Keratinocyte (primary cell): ENCODE data around the gene GNB3.

CAGE:
- cytosol, long polyA minus RNA: start-site peak on the minus strand at chr12:6537800-6537815, 20 reads; start-site peak on the minus strand at chr12:6538297-6538366, 248 reads
- cytosol, long polyA plus RNA: start-site peak on the minus strand at chr12:6537809-6537880, 146 and 20 reads in 2 replicates; start-site peak on the minus strand at chr12:6538289-6538371, 164 and 40 reads in 2 replicates
- long polyA plus RNA: no peak
- nucleus, long polyA minus RNA: start-site peak on the minus strand at chr12:6538289-6538308, 14 reads; start-site peak on the plus strand at chr12:6538315-6538345, 238 reads
- nucleus, long polyA plus RNA: no peak
Measured at GRCh38 chr12:6537444-6538470, 3.4 kb downstream of the GAPDH start.

CAGE:
- cytosol, long polyA minus RNA: no peak
- cytosol, long polyA plus RNA: no peak
- long polyA plus RNA: no peak
- nucleus, long polyA minus RNA: no peak
- nucleus, long polyA plus RNA: no peak
Measured at GRCh38 chr12:6553037-6553727, 2.7 kb downstream of the IFFO1 start.

GRCh38 chr12:6565886-6566686 is 2.0 kb downstream of the NOP2 start:
CAGE:
- cytosol, long polyA minus RNA: no peak
- cytosol, long polyA plus RNA: no peak
- long polyA plus RNA: no peak
- nucleus, long polyA minus RNA: no peak
- nucleus, long polyA plus RNA: no peak

DNA sequence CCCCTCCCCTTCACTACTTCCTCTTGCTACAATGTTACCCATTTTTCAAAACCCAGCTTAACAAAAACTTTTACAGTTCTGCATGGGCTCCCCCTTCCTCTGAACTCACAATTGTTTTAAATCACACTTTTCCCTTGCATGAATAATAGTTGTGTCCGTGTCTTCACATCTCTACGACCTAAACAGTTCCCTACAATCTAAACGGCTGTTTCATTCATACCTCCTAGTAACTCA is 705 bp downstream of the NOP2 start:
CAGE:
- cytosol, long polyA minus RNA: no peak
- cytosol, long polyA plus RNA: no peak
- long polyA plus RNA: no peak
- nucleus, long polyA minus RNA: no peak
- nucleus, long polyA plus RNA: no peak

DNA sequence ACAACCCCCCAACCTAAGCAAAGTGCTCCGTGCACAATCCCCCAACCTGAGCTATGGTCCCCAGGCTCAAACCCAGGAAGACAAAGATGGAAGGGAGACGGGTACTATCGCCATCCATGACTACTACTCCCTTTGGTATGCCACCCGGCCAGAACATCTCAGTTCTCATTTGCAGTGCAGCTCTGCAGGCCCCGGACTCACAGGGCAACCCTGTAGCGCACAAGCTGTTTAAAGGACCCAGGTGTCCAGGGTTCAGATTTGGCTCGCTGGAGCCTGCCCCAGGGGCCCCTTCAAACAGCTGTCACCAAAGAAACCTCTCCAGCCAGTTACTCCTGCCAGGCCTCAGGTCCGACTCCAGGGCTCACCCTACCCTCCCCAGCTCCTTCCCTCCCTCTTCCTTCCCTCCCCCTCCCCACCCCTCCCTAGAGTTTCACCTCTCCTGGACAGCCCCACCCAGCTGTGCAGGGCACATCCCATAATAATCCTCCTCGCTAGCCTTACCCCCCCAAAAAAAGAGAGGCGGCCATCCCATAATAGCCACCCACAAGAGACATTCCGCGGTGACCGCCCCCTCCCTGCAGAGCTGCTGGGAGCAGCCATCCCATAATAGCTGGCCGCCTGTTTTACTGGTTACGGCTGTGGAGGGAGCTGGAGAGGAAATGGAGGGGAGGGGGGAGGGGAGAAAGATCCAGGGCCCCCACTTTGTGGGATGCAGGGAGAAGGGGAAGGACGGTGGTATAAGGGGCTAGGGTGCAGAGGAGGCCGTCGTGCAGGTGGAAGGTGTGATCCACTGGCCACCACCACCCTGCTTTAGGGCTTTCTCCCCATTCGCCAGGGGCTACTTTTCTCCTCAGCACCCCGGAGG is 5.6 kb upstream of the CHD4 start:
CAGE:
- cytosol, long polyA minus RNA: no peak
- cytosol, long polyA plus RNA: no peak
- long polyA plus RNA: no peak
- nucleus, long polyA minus RNA: no peak
- nucleus, long polyA plus RNA: no peak

DNA sequence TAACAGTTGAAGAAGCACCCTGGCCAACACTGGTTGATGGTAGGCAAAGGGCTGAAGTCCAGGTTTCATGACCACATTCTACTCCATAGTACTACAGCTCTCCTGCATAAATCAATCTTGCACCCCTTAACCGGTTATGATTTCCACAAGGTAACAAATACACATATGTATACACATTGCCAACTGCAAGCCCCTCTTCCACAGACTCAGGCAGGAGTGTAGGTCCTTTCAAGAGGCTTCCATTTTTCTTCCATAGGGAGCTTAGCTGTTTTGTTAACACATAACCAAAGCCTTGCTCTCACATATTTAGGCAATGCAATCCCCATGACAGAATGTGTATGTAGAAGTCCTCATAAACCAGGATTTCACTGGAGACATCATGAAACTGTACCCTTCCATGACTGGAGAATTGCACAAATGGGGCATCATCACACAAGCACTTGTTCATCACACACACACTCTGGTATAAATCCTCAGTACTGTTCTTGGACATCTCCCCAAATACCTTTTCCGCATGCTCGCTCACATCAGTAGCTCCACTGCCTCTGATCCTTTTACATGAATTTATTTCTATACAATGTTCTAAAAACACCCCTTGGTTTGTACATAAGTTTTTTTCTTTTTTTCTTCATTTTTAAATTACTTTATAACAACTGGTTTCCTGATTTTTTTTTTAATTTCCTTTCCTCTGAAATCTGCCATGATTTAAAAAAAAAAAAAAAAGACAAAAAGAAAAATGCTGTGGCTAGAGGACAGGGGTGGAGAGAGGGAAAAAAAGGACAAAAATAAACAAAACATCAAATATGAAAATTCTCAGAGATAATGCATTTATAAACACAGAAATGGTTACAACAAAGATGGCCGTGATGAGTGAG is 3.2 kb upstream of the ING4 start:
CAGE:
- cytosol, long polyA minus RNA: no peak
- cytosol, long polyA plus RNA: no peak
- long polyA plus RNA: no peak
- nucleus, long polyA minus RNA: no peak
- nucleus, long polyA plus RNA: no peak

DNA sequence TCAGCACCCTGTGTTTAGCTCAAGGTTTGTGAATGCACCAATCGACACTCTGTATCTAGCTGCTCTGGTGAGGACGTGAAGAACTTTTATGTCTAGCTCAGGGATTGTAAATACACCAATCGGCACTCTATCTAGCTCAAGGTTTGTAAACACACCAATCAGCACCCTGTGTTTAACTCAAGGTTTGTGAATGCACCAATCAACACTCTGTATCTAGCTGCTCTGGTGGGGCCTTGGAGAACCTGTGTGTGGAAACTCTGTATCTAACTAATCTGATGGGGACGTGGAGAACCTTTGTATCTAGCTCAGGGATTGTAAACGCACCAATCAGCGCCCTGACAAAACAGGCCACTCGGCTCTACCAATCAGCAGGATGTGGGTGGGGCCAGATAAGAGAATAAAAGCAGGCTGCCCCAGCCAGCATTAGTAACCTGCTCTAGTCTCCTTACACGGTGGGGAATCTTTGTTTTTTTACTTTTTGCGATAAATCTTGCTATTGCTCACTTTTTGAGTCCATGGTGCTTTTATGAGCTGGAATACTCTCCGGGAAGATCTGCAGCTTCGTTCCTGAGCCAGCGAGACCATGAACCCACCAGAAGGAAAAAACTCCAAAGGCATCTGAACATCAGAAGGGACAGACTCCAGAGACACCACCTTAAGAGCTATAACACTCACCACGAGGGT is 7.1 kb upstream of the COPS7A start:
CAGE:
- cytosol, long polyA minus RNA: no peak
- cytosol, long polyA plus RNA: no peak
- long polyA plus RNA: no peak
- nucleus, long polyA minus RNA: no peak
- nucleus, long polyA plus RNA: no peak

CAGE:
- cytosol, long polyA minus RNA: no peak
- cytosol, long polyA plus RNA: no peak
- long polyA plus RNA: no peak
- nucleus, long polyA minus RNA: no peak
- nucleus, long polyA plus RNA: no peak
Measured at GRCh38 chr12:6753326-6754549, 797 bp upstream of the MLF2 start.

DNA sequence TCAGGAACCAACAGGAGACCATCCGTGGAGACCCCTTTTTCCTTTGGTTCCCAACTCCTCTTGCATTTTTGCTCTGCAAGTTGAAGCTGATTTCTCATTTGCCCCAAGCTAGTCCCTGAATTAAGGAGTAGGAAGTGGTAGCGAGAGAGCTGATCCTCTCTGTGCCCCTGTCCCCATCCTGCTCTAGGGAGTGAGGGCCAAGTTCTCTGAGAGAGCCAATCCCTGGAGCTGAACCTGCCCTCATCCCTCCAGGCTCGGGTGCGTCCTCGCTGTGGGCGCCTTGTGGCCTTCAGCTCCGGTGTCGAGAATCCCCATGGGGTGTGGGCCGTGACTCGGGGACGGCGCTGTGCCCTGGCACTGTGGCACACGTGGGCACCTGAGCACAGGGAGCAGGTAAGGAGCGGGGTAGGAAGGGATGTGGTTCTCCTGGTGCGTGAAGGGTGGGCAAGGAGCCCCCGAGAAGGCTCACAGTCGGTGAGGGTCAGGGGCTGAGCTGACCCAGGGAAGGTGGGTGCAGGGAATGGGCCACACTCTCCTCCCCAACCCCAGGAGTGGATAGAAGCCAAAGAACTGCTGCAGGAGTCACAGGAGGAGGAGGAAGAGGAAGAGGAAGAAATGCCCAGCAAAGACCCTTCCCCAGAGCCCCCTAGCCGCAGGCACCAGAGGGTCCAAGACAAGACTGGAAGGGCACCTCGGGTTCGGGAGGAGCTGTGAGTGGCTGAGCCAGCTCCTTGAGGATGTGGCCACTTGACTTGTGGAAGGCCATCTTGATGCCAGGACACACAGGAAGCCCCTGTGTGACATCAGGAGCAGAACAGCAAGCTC is 1.8 kb upstream of the GNB3 start:
CAGE:
- cytosol, long polyA minus RNA: no peak
- cytosol, long polyA plus RNA: no peak
- long polyA plus RNA: no peak
- nucleus, long polyA minus RNA: no peak
- nucleus, long polyA plus RNA: no peak

DNA sequence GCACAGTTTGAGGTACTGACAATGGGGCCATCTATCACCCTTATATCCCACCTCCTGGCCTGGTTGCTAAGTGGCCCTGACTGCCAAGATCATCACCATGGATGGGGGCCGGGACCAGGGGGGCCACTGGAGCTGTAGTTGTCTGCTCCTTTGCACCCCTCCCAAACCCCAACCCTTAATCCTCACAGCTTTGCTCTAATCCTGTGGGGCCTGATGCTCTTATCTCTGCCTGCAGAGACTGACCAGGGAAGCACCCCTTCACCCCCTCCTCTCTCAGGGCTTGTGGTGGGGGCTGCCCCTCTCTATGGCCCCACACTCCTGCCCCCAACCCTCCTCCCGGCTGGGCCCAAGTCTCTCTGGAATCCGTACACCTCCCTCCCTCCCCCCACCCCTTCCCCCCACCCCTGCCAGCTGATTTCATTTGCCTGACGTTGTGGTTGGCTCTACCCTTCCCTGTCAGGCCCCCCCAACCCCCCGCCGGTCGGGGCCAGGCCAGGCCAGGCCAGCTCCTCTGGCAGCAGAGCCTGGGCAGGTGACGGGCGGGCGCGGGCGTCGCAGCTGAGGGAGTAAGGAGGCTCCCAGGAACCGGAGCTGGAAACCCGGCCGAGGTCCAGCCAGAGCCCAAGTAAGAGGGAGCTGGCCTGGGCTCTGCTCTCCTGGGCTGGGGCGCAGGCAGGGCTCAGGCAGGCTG is at the start of gene GNB3:
GNB3 (plus strand) TSS at position 517 of the 691 bp plus-strand sequence.
CAGE:
- cytosol, long polyA minus RNA: no peak
- cytosol, long polyA plus RNA: no peak
- long polyA plus RNA: no peak
- nucleus, long polyA minus RNA: no peak
- nucleus, long polyA plus RNA: no peak

DNA sequence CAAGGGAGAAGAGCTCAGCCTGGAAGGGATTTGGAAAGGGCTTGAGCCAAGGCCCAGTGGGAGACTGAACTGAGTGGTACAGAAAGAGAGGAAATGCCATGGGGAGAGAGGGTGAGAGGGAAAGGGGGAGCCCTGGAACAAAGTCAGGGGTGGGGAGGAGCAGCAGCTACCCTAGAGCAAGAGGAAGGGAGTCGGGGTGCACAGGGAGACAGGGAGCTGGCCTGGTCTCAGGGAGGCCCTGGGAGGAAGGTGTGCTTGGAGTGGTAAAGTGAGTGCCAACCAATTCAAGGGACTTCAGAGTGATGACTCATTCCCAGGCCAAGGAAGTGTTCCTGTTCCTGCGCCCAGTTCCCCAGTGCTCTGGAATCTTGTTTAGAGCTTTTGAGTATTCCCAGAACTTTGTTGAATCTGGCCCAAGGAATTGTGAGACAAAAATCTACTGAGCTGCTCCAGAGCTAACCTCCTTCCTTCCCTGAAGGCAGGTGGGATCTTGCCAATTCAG is 2.4 kb upstream of the ATN1 start:
CAGE:
- cytosol, long polyA minus RNA: no peak
- cytosol, long polyA plus RNA: no peak
- long polyA plus RNA: no peak
- nucleus, long polyA minus RNA: no peak
- nucleus, long polyA plus RNA: no peak

DNA sequence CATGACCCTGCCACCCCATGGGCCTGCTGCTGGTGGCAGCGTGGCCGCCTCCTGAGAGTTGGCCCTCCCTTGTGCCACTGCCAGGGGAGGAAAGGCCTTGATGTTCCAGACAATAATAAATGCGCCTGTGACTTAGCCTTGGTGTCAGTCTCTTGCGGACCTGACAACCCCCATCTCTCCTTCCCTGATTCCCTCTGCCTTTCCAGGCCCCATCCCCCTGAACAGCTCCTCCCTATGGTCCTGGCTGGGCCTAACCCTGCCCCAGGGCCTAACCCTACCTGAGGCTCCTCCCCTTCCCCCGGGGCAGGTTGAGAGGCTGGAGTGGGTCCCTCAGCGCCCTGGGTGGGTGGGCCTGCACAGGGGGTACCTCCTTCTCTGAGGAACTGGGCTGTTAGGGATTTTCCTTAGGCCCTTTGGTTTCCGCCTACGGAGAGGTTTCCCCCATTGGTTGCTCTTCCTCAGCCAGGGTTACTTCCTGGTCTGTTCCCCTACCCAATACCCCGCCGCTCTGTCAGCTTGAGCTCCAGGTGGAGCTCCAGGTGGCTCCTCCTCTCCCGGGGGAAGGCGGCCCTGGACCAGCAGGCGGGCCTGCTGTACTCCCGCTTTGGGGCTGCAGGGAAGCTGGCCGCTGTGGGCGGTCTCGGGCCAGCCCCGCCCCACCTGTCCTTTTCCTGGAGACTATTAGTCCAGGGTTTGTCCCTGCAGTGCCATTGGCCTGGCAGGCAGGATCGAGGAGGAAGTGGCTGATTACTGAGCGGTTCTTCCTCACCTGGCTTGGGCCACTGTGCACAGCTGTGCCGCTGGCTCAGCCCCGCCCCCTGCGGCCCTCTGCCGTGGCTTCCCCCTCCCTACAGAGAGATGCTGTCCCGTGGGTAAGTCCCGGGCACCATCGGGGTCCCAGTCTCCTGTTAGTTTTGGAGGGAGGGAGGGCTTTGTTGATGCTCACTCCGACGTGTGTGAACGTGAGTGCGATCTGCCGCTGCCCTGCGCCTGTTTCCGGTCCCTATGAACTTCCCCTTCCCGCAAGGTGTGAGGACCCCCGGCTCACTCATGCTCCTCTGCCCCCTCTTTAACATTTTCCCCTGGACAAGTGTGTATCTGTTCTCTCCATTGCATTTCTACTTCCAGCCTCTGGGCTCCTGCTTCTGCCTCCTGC is 2.4 kb downstream of the C12orf57 start:
CAGE:
- cytosol, long polyA minus RNA: no peak
- cytosol, long polyA plus RNA: no peak
- long polyA plus RNA: no peak
- nucleus, long polyA minus RNA: start-site peak on the plus strand centred at position 726 of the sequence, 85 bp wide, 23 reads
- nucleus, long polyA plus RNA: no peak

GRCh38 chr12:6951870-6952619 is 889 bp downstream of the PTPN6 start:
CAGE:
- cytosol, long polyA minus RNA: no peak
- cytosol, long polyA plus RNA: no peak
- long polyA plus RNA: no peak
- nucleus, long polyA minus RNA: no peak
- nucleus, long polyA plus RNA: no peak

CAGE:
- cytosol, long polyA minus RNA: no peak
- cytosol, long polyA plus RNA: no peak
- long polyA plus RNA: no peak
- nucleus, long polyA minus RNA: no peak
- nucleus, long polyA plus RNA: no peak
Measured at GRCh38 chr12:7013719-7014432, 4.4 kb downstream of the LPCAT3 start.

CAGE:
- cytosol, long polyA minus RNA: no peak
- cytosol, long polyA plus RNA: no peak
- long polyA plus RNA: no peak
- nucleus, long polyA minus RNA: no peak
- nucleus, long polyA plus RNA: no peak
Measured at GRCh38 chr12:7107489-7107882, 1.5 kb downstream of the C1RL start.

DNA sequence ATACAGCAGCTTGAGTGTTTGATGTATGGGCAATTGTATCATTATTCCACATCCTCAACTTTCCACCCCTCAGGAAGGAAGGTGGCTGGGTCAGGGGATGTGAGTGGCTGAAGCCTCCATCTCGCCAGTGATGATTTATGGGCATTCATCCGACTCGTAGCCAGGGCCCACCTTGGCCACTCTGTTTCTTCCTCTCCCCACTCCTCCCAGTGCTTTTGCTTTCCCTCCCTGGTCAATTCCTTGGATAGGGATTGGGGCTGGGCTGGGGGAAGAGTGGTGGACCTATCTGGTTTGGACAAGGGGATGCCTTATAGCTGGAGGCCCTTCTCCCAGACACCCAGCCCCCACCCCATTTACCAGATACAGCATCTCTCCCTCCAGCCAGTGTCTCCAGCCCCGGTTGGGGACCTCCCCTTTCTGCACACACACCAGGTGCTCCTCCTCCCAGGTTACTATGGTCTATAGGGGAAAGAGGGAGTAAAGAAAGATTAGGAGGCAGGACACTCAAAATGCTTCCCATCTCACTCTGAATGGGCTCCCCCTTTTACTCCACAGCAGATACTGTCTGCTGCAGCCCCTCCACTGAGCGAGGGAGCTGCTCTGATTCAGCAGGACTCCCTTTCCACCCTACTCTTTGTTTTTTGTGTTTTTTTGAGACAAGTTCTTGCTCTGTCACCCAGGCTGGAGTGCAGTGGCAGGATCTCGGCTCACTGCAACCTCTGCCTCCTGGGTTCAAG is 4.2 kb downstream of the RBP5 start:
CAGE:
- cytosol, long polyA minus RNA: no peak
- cytosol, long polyA plus RNA: no peak
- long polyA plus RNA: no peak
- nucleus, long polyA minus RNA: no peak
- nucleus, long polyA plus RNA: no peak

CAGE:
- cytosol, long polyA minus RNA: no peak
- cytosol, long polyA plus RNA: no peak
- long polyA plus RNA: no peak
- nucleus, long polyA minus RNA: no peak
- nucleus, long polyA plus RNA: no peak
Measured at GRCh38 chr12:7135876-7136611, 5.9 kb downstream of the CLSTN3 start.

CAGE:
- cytosol, long polyA minus RNA: no peak
- cytosol, long polyA plus RNA: no peak
- long polyA plus RNA: no peak
- nucleus, long polyA minus RNA: no peak
- nucleus, long polyA plus RNA: no peak
Measured at GRCh38 chr12:7369184-7369752, 65.4 kb downstream of the ACSM4 start.

GRCh38 chr12:7494228-7494701 is 9.3 kb downstream of the CD163 start:
CAGE:
- cytosol, long polyA minus RNA: no peak
- cytosol, long polyA plus RNA: no peak
- long polyA plus RNA: no peak
- nucleus, long polyA minus RNA: no peak
- nucleus, long polyA plus RNA: no peak

DNA sequence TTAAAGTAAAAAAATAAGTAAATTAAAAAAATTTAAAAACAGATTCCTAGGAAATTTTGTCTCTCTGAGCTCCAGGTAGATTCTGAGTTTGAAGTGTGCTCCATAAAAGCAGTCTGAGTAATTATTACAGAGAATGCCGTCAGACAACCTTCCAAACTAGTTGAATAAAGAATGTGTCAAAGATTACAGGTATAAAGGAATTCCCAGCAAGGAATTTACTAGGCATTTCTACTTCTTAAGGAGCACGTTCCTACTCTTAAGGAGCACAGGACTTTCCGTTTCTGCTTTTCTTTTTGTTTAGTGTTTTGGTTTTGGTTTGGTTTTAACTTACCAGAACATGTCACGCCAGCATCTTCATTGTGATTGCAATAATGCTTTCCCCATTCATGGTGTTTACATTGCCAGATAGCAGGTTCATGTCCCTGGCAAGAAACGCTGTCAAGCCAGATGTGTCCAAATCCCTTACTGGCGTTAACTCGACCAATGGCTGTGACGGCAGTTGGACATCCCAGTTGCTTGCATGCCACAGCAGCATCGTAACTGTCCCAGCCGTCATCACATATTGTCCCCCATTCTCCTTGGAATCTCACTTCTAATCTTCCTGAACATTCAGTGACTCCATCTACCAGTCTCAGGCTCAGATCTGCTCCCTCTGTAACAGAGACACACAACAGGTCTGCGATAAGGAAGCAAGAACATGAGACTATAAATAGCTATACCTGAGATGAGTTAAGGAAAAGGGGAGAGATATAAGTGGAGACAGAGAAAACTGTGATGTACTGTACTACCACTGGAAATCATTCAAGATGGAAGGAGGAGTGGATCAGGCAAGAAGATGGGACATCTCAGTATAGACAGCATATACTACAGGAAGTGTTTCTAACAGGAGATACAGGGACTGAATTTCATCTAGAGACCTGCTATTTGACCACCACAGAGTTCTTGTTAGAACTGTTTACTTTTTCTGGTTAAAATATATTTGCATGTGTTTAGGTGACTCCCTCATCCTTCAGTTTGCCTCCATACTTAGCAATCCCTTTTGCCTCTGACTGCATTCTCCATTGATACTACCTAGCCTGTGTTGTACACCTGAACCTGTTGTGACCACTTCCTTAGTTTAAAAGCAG is 6.7 kb downstream of the CD163 start:
CAGE:
- cytosol, long polyA minus RNA: no peak
- cytosol, long polyA plus RNA: no peak
- long polyA plus RNA: no peak
- nucleus, long polyA minus RNA: no peak
- nucleus, long polyA plus RNA: no peak